ENCODE measurements around the gene LRRC74B.

- RRBS, 2 experiments, result 95 to 98% methylated on average over 4 of the region's 28 CpGs
Observed at GRCh38 chr22:20145105-20145716, 5.6 kb downstream of the CCDC188 start.

DNA sequence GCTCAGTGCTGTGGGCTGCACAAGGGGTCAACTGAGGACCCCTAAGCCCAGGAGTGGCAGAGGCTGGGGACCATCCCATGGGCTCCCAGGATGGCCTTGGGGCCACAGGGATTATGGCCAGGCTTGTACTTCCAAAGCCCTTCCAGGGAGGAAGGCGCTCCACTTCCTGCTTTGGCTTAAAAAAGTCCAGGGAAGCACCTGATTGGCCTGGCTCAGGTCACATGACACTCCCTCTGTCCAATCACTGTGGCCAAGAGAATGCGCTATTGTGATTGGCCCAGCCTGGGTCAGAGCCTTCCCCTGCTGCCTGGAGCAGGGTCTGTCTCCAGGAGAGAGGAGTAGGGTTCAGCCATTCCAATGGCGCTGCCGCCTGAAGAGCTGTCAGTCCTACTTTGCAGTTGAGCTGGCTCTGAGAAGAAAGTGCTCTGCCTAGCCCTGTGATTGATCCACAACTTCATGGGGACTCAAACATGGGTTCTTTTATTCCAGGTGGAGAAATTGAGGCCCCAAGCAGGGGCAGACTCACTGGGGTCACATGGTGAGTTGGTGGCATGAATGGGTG is 48.3 kb downstream of the RTN4R start:
- RRBS, 2 experiments, result no CpG with 5 or more reads among the region's 4 CpGs

- RRBS, 2 experiments, result 95 to 96% methylated on average over 6 of the region's 26 CpGs
Observed at GRCh38 chr22:20237933-20238945, 29.9 kb downstream of the RTN4R start.

DNA sequence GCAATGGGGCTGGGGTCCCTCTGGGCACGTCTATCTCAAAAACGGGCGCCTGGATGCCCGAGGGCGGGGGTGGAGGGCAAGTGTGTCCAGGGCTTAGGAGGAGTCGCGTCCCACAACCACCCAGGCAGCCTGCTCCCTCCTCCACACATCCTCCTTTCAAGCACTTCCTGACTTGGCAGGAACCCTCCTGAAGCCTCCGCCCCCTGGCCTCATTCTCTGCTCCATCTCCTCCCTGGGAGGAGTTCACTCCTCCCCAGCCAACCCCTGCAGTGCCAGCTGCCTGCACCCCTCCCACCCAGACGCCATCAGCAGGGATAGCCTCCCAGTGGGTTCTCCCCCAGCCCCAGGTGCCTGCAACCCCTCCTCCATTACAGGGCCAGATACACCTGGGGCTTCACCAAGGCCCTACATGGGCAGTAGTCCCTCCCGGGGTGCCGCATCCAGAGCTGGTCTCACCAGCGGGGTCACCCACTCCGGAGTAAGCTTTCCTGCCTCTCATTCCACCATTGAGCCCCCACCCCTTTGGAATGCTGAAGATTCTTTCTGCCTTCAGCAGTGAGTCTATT is 24.5 kb downstream of the RTN4R start:
- RRBS, 2 experiments, result 77 to 79% methylated on average over 4 of the region's 13 CpGs

- RRBS, 2 experiments, result 80 to 85% methylated on average over 3 to 5 of the region's 19 CpGs
Observed at GRCh38 chr22:20246802-20247484, 21.2 kb downstream of the RTN4R start.

DNA sequence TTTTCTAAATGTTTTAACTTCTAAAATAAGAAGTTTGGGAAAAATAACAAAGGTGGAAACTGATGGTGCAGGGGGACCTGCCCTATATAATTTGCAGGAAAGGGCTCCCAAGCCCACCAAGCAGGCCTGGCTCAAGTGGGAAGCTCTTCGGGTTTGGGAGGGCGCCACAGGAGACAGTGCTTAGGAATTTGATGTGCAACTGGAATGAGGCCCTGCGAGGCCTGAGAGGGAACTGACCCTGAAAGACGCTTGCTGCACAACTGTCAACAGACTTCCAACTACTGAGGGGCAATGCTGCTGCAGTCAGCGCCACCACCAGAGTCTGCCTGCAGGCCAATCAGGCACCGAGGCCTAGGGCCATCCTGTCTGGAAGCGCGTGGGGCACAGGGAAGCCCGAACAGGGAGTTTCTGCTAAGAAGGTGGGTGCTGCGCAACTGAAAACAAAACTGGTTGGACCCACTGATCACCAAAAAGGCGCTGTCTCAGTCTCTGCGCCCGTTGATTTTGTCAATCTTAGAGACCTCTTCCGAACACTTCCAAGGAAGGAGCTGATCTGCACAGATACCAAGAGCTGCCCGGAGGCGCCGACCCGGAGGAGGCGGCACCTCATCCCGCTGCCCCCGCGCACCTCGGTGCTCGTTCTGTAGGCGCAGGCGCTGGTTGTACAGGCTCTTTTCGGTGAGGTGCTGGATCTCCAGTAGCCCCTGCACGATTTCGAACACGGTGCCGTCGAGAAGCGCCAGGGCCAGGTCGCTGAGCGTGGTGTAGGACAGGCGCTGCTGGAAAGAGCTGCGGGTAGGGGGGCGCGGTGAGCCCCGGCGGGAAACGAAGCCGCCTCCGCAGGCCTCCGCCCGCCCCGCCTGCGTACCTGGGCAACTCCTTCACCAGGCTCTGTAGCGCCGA is 598 bp downstream of the DGCR6L start:
- RRBS, 2 experiments, result 0% methylated on average over 6 of the region's 50 CpGs; no CpG with 5 or more reads in 1 of the 2 experiments

DNA sequence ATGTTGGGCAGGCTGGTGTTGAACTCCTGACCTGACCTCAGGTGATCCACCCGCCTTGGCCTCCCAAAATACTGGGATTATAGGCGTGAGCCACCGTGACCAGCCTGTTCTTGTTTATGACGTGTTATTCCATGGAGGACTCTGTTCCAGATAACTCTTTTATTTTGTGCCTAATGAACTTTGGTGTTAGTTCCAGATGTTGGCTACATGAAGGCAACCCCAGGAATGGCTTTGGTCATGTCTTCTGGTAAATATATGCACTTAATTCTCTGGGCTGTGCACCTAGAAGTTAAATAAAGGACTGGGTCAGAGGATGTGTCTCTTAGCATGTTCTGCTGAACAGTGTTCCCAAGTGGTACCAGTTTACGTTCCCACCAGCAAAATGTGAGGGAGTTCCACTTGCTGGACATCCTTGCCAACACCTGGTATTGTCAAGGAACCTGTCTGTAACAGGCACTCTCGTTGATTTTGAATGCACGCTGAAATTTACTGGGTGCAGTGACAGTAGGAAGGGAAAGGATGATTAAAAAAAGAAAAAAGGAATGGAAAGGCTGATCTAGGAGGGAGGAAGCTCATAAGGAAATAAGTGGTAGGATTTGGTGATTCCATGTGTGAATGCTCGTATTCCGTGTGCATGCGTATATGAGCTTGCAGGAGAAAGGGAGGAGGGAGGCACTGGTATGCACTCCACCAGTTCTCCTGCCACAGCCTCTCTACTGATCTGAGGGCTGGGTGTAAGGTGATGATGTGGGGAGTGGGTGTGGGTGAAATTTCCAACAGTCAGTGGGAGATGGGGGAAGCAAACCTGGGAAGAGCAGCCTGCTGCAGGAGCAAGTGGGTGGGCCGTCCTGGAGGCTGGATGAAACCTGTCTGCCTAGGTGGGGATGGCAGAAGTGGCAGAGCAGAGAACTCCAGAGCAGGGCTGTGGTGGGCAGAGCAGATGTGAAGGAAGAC is 14.8 kb downstream of the MED15 start:
- RRBS, 2 experiments, result no CpG with 5 or more reads among the region's 11 CpGs

DNA sequence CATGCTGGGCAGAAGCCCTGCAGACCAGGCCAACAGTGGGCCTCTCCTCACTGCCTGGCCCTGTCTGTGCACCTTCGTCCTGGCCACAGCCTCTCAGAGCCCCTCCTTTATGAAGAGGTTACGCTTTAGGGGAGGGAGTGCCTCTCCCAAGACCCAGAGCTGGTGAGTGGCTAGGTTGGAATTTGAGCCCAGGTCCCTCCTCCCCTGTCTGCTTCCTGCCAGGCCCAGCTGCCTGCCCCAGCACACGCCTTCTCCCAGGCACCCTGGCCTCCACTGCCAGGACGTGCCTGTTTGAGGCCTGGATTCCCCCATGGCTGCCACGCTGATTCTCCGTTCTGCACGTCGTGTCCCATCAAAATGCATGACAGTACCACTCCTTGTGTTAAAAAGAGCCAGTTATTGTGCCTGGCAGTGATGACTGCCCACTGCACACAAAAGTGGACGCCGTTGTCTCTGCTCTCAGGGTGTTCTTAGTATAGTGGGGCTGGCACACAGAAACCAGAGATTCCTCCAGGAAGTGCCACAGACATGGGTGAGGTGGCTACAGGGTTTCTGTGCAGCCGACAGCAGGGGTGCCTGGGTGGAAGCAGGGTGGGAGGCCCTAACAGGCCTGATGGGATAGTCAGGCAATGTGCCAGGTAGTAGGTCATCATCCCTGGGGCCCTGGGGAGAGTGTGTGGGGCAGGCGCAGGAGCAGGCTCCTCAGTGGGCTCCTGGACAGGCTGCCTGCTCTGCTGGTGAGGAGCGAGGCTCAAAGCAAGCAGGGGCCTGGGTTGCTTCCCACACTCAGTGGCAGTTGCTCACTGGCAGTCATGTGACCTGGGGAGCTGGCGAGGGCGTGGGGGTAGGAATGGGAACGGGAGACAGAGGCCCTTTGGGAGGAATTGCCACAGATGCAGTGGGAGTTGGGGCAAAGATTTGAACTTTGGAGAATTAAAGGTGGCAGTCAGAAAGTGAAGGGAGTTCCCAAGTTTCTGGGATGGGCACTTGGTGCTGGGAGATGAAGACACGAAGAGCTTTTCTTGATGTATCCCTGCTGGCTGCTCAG is 24.2 kb downstream of the MED15 start:
- RRBS, 2 experiments, result no CpG with 5 or more reads among the region's 17 CpGs

GRCh38 chr22:20532438-20533200 is 25.2 kb downstream of the MED15 start:
- RRBS, 2 experiments, result no CpG with 5 or more reads among the region's 12 CpGs

DNA sequence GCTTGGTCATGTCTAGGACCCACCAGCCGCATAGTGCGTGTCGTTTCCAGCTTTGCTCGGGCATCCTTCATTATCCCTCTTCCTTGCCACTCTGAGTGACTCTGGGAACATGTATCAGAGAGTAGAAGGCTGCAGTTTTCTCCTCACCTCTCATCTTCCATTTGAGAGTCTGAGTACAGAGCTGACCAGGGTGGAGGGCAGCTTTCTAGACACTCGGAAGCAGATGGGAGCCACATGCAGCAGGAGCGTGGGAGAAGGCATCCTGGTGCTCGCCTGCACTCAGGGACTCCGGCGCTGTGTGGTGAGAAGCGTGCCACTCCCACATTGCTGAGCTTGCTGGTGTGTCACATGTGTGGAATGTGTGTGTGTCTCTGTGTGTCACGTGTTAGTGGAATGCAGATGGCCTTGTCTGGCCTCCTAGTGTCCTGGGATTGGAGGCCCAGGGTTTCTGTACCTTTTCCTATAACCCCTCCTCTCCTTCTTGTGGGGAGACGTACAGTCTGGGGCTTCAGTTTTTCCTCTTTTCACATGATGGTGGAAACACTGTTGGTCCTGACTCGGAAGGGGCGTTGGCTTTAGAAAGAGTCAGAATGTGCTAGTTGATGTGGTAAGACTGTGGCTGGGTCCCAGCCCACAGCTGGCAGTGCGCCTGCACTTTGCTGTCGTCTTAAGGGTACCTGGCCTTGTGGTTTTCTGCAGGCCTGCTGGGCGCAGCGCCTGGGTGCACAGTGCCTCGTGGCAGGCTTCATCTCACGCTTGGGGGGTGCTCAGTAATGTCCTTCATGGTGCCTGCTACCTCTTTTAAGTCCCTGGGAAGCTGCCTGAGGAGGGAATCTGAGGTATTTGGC is 61.6 kb downstream of the MED15 start:
- RRBS, 2 experiments, result no CpG with 5 or more reads among the region's 20 CpGs

DNA sequence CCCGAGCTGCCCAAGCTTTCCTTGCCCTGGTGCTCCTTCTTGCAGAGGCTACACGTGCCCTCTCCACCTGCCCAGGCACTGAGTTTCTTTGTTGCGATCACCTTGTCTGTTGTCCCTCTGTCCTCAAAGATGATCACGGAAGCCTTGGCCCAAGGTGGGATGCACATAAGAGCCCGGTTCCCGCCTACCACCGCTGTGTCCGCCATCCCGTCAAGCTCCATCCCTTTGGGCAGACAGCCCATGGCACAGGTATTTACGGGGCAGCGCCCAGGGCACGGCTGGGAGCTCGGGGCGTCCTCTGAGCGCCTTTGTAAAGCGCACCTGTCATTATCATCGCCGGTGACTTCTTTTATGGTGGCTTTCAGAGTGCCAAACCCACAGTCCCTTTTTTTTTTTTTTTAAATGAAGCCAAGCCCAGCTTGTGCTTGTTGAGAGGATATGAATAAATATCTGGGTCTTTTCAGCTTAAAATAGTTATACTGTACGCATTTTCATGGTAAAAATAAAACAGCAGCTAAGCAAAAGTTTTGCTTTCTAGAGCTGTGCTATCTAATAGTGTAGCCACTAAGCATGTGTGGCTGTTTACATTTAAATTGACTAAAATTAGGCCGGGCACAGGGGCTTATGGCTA is 67.7 kb downstream of the MED15 start:
- RRBS, 2 experiments, result no CpG with 5 or more reads among the region's 20 CpGs

DNA sequence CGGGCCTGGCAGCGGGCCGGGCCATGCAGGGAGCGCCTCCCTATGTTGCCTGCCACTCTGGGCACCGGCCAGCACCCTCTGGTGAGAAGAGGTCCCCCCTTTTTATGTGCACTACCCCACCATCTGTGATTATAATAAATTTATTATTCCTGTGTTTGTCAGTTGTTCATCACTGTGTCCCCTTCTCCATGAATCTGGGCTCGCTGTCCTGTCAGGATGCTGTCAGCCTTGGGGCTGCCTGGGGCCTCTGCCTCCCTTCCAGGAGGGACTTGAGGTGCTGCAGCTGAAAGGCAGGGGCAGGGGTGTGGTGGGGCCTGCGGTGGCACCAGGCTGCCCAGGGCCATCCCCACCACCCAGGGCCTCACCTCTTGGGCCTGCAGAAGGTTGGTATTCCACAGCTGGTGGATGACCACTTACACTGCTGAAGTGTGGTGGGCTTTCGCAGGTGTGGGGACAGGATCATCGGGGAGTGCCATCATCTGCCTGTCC is 80.1 kb downstream of the MED15 start:
- RRBS, 2 experiments, result 86 to 88% methylated on average over 3 of the region's 9 CpGs

DNA sequence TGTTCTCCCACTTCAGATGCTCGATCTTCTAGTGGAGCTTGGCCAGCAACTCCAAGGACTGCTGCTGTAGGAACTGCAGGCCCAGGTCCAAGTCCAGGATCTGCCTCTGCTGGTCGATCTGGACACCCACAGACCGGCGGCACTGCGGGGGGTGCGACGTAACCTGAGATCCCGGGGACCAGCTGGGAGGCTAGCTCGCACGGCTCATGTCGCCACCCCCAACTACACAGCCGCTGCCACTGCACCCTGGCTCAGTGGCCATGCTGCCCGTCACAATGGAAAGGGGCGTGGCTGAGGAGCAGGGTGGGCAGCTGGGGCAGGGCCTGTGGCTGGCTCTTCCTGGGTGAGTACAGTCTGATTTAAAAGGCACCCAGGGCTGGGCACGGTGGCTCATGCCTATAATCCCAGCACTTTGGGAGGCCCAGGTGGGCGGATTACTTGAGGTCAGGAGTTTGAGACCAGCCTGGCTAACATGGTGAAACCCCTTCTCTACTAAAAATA is 84.6 kb downstream of the MED15 start:
- RRBS, 2 experiments, result no CpG with 5 or more reads among the region's 16 CpGs

- RRBS, 2 experiments, result no CpG with 5 or more reads among the region's 8 CpGs
Observed at GRCh38 chr22:20776400-20777012, 2.6 kb downstream of the SERPIND1 start.

DNA sequence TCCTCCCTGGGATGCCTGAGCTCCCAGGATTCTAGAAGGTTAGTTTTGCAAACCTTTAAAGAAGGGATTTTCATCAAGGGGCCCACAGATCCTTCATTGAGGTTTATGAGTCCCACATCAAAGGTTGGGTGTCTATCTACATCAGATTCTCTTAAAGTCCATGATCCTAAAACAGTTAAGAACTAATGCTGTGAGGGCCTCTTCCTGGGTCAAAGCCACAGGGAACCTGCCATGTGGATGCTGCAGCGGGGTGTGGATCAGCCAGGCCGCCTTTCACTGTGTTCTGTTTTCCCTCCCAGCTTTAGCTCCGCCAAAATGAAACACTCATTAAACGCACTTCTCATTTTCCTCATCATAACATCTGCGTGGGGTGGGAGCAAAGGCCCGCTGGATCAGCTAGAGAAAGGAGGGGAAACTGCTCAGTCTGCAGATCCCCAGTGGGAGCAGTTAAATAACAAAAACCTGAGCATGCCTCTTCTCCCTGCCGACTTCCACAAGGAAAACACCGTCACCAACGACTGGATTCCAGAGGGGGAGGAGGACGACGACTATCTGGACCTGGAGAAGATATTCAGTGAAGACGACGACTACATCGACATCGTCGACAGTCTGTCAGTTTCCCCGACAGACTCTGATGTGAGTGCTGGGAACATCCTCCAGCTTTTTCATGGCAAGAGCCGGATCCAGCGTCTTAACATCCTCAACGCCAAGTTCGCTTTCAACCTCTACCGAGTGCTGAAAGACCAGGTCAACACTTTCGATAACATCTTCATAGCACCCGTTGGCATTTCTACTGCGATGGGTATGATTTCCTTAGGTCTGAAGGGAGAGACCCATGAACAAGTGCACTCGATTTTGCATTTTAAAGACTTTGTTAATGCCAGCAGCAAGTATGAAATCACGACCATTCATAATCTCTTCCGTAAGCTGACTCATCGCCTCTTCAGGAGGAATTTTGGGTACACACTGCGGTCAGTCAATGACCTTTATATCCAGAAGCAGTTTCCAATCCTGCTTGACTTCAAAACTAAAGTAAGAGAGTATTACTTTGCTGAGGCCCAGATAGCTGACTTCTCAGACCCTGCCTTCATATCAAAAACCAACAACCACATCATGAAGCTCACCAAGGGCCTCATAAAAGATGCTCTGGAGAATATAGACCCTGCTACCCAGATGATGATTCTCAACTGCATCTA is 5.5 kb downstream of the SERPIND1 start:
- RRBS, 2 experiments, result no CpG with 5 or more reads among the region's 30 CpGs

DNA sequence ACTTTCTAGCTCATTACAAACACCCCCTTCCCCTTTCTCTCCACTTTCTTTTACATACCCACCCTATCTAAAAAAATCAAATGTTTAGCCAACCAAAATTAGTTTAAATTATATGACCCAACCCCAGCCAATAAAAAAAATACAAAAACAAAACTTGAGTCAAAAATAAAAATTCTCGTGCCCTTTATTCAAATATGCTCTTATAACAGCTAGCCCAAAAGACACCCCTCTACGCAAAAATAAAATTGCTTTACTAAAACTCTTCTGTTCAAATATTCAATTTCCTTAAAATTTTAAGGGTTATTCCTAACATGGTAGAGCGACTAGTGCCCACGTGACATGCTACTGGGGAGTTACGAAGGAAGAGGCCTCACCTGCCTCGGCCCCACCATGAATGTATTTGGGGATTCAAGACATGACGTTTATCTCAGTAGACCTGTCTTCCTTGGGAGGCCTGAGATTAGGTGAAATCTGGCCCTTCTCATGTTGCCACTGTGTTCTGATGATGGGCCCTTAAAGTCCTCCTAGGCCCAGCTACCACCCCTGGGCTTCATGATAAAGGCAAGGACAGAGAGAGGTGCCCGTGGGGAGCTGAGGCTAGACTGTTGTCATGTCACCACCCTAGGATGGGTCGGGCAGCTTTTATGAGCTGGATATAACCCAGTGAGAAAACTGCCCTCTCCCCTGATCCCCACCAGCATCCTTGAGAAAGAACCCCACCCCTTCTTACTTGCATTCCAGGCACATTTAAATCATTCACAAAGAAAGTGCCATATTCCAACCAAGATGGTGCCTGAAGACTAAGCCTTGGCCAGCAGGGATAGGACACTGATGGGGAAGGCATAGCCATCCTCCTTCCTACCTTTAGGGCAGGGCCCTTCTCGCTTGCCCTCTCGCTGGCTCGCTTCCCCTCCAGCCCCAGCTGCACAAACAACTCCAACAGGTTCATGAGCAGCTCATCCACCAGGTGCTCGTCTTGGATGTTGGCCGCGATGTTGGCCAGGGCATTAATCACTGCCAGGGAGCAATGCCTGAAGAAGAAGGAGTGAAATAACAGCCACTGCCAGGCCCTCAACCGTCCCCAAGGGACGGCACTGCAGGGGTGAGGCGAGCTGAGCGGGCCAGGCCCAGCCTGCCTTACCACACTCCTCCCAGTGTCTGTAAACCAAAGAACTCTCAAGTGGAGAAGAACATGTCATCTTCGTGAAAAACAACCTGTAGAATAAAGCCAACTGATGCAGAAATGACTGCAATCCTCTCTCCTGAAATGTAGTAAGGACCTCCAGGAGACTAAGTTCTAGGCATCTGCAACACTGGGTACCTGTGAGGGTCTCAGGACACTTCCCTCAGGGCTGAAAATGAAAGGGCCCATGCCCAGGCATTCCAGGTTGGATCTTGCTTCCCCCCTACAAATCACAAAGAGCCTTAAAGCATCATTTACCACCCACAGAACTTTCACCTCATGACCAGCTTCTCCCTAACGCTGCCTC is 21.9 kb downstream of the SERPIND1 start:
- RRBS, 2 experiments, result no CpG with 5 or more reads among the region's 21 CpGs

GRCh38 chr22:20801754-20802113 is 27.8 kb downstream of the SERPIND1 start:
- RRBS, 2 experiments, result no CpG with 5 or more reads among the region's 12 CpGs

- RRBS, 2 experiments, result no CpG with 5 or more reads among the region's 11 CpGs
Observed at GRCh38 chr22:20925665-20926919, 8.9 kb downstream of the CRKL start.

DNA sequence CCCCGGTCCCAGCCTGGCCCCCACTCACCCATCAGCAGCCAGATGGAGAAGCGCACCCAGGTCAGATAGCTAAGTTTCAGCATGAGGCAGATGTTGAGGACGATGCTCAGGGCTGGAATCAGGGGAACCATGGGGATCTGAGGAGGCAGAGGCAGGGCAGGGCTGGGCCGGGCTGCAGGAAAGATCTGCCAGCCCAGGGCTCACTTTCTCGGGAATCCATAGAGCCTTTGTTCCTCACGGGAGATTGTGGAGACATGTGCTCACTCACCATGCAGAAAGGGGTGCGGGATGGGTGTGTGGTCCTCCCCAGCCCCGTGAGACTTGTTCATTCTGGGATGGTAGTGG is 3.1 kb downstream of the SLC7A4 start:
- RRBS, 2 experiments, result 100% methylated on average over 1 of the region's 8 CpGs; no CpG with 5 or more reads in 1 of the 2 experiments

- RRBS, 2 experiments, result 0 to 2% methylated on average over 8 to 11 of the region's 42 CpGs
Observed at GRCh38 chr22:21045436-21046120, at the start of gene LRRC74B. TSS of gene LRRC74B (plus strand) at chr22:21045946.

All from NT2/D1 (cell line).